ENCODE data around the gene SLC1A4.

GRCh38 chr2:64635771-64637005 lies 17.5 kb downstream of the SERTAD2 start:
- PRO-cap = no peak

- PRO-cap = unidirectional peak, plus-strand start at chr2:64652358
These were observed 1.4 kb downstream of the SERTAD2 start for GRCh38 chr2:64651962-64653058.

DNA sequence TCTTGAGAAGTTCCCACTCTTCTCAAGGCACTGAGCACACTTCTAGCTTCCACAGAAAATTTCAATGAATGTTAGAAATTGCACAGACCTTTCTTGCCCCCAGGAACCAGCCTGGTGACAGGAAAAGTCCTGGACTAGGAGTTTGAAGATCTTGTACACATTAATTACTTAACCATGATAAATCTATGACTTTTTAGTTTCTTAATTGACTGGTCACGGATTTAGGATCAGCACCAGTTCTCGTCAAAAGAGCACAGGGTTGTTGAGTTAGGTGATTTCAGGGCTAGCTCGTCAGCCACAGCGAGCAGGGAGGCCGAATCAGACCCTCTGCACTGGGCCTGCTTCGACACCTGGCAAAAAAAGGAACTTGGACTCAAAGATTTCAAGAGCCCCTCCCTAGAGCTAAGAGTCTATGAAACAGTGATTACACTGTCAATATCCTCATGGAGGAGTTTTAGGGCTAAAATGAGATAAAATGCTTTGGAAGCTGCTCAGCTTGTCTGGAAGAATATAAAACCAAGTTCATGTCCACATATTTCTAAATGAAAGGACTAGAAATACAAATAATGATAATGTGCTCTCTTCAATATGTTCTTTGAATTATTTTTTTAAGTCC lies 4.5 kb upstream of the SERTAD2 start:
- PRO-cap = no peak

GRCh38 chr2:64685217-64685765 lies 31.6 kb upstream of the SERTAD2 start:
- PRO-cap = no peak

DNA sequence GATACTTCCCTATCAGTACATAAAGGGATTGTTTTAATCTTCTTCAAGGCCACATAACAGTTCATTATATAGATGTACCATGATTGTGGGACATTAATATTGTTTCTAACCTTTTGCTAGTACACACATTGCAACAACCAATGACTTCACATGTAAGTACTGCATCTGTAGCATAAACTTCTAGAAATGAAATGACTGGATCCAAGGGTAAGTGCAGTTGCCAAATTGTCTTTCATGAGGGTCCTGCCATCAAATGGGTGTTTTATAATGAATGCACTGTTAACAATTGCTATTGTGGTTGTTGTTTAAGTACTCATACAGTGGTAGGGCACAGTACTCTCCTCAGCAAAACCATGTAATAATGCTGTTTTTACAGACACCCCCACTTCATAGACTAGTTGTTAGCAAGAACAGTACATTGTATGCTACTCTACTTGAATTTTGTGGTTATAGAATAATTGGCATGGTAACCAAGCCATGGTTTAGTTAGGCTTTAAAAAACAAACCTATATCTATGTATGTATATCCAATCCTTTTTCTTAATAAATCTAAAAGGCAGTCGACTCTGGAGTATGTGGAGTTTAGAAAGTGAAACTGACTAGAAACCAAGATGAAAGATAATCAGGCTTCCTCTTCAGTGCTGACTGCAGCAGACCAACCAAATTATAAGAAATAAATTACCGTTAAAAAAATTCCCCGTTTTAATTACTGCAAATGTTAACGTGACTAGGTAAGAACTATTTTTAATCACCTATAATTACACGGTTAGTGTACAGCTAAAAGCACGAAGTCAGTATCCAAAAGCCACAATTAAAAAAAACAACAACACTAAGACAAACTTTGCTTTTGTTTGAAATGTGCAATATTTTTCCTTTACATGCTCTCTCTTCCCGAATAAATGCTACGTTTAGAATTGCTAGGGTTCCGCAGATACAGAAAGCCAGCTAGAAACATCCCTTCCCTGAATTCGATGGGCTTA lies 113.2 kb upstream of the SERTAD2 start:
- PRO-cap = no peak

DNA sequence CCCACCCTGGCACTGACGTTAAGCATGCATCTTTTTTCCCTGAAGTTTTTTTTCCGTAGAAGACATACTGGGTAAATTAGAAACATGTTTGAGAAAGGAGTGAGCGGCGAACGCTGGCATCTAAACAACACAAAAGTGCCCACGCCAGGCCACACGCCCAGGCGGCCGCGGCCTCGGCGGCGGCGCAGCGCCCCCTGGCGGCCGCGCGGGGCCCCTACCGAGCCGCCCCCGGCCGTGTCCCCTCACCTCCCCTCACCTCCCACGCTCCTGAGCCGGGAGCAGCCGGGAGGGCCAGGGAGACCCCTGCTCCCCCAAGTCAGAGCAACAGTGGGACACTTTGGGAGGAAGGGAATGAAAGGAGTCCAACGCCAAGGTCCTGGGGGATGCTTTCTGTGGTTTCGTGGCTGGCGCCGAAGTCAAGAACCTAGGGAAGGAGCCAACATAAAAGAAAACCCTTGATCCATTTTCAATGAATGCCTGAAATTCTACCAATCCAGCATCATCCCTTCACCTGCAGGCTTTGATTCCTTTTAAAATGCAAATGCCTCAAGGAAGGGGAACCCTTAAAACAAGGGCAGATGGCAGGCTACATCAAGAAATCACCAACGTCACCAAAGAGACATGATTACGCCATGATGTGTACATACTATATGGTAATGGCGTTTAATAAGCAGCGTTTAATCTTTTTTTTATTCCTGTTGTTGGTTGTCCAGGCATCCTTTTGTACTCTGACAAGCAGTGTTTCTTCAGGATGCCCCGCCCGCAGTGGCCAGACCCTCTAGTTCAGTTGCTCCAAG lies 123.5 kb upstream of the SLC1A4 start:
- PRO-cap = no peak

DNA sequence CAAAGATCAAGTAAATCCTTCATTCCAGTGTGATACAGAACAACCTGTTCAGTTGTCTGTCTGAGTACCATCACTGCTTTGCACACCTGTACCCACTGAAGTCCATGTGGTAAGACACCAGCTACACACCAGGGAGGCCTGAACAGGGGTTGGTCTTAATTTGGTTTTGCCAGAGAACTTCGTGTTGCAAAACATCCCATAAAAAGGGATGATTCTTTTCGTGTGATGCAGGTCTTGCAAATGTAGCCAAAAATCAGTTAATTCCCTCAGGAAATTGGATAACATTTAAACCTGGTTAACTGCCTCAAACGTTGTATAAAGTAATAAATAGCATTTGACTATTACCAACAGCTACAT lies 73.7 kb upstream of the SLC1A4 start:
- PRO-cap = no peak

- PRO-cap = no peak
These were observed 28.4 kb upstream of the SLC1A4 start for GRCh38 chr2:64960702-64961210.

DNA sequence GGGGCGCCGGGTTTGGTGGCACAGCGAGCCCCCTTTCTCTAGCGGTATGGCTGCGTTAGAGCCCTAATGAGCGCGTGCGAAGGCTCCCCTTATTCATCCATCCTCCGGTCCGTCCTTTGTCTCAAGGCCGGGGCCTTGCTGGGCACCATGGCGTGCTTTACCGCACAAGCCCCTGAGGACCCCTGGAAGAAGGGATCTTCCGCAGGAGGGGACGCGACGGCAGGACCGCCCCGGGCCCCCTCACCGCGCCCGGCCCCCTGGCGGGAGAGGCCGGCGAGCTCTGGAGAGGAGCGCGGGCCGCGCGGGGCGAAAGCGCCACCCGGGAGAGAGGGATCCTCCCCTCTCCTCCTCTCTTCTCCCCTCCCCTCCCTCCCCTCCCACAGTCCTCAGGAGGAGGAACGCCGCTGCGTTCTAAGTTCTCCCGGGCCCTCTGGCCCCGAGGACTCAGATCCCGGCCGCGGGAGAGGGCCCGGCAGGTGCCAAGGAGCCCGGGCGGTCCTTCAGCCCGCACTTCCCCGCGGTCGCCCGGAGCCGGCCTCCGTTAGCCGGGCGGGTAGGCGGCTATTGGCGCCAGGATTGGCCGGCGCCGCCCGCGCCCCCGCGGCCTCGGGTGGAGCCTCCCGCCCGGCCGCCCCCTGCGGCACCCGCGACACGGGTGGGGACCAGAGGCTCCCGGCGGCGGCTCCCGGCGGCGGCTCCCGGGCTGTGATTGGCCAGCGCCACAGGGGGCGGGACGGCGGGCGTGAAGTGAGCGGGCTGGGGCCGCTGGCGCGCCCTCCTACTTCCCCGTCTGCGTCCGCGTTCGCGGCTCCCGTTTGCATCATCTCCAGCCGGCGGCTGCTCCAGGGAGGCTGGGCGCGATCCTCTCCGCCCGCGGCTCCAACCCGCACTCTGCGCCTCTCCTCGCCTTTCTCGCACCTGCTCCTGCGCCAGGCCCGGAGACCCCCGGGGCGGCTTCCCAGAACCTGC lies at the start of gene SLC1A4:
Gene SLC1A4, plus strand, starts transcription at position 823 of the 969 bp plus-strand sequence.
- PRO-cap = no peak

DNA sequence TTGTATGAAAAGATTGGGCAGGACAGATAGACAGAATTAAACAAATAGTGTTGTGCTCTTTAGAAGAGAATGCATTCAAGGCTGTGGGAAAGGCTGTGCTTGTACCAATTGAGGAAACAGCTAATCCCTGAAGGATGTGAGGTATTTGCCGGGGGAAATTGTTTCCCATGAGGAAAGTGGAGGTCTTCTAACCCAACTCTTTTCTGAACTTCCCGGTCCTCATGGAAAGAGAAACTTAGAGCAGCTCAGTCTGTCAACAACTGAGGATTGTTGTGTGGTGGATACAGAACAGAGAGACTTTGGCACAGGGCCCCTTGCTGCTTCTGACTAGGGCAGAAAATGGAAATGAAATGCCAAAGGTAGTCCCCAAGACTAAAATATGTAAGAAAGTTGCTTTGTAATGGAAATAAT lies 9.5 kb downstream of the SLC1A4 start:
- PRO-cap = no peak

- PRO-cap = no peak
These were observed 29.2 kb upstream of the CEP68 start for GRCh38 chr2:65026935-65027470.

DNA sequence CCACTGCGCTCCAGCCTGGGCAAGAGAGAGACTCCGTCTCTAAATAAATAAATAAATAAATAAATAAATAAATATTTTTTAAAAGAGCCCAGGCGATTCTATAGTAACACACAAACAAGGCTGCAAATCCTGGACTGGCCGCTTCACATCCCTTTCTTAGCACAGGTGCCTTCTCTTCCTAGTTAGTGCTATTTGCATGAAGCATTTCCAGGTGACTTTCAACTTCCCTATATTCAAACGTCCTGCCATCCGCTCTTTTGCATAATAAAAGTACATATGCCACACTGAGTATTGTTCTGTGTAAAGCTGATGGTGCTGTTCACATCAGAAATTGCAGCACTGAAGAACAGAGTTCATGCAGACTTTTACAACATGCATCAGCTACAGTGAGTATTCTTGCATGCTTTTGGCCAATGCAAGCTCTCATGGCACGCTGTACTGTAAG lies 25.8 kb upstream of the CEP68 start:
- PRO-cap = no peak

DNA sequence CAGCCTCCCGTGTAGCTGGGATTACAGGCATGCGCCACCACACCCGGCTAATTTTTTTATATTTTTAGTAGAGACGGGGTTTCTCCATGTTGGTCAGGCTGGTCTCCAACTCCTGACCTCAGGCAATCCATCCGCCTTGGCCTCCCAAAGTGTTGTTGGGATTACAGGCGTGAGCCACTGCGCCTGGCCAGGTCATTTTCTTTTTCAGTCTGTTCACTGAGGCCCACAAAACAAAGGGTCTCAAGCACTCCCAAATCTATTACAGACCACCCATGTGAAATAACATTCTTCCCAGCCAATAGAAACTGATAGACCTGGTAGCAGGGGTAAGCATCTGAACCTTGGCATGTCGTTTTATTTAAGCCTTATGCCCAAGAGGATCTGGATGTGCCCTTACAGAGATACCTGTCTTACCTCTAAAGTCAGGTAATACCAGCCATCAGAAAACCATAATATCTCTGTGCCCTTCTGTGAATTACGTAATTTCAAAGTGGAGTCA lies 25.6 kb downstream of the CEP68 start:
- PRO-cap = no peak

DNA sequence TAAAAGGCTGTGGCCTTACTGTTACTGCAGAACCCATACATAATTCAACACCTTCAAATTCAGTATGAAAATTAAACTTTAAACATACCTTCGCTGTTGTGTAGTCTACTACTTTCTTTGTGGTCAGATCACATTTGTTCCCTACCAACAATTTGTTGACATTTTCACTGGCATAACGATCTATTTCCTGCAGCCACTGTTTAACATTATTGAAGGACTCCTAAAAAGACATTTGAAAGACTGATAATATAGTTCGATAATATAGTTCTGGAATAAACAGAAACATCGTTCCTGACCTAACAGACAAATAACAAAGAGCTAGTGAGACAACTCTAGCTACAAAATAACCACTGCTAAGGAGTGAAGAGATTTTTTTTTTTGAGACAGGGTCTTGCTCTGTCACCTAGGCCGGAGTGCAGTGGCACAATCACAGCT lies 32.7 kb downstream of the CEP68 start:
- PRO-cap = no peak

DNA sequence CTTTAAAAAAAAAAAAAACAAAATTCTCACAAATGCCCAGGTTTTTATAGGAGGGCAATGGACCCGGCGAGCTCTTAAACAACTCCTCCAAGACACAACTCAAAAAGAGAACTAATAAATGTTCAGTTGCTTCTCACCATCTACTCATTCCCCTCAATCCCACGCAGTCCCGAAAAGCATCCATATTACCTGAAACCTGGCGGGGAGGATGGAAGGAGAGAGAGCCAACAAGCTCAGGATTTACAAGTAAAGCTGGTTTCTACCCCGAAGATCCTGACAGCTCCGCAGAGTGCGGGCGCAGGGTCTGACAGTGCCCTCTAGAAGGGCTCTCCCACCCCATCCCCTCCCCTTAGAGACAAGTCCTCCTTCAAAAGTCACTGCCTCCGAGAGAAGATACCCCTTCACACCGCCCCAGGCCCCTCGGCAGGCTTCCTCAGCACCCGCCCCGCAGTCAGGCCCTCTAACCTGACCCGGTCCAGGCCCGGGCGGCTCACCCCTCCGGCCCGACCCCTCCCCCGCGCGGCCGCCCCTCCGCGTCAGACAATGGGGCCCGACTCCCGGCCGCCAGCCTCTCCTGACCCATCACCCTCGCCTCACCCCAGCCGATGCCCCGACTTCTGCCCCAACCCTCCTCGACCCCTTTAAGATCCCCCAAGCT lies 582 bp downstream of the RAB1A start:
- PRO-cap = no peak

GRCh38 chr2:65177594-65178205 lies 47.8 kb upstream of the RAB1A start:
- PRO-cap = no peak

DNA sequence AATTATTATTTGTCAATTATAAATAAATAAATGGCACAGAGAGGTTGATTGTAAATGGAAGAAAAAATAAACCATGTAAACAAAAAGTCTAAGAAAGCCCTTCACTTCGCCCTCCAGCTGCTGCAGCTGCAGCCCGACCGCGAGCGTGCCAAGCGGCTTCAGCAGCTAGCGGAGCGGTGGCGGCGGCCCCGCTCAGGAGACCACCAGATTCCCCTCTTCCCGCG lies 22.8 kb upstream of the ACTR2 start:
- PRO-cap = no peak

GRCh38 chr2:65275059-65276200 lies 47.8 kb downstream of the ACTR2 start:
- PRO-cap = no peak

DNA sequence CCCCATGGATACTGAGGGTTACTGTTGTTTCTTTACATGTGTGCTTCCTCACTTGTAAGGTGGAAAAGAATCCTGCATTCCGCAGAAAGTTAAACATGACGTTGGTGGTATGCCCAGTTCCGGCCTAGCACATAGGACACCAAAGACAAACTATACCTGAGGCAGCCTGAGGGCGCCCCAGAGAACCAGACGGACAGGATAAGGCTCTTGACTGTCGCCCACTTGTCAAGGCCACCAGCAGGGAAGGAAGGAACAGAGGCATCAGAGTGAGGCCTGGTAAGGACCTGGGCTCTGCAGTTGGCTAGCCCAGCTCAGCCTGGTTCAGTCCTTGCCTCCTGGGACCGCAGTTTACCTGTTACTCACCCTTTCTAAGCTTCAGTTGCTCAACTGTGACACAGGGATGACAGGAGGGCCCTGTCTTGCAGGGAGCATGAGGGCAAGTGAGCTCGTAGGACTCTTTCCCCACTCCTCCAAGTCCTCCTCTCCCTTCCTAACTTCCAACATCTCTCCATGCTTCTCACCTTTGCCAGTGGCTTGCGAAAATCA lies 82.1 kb downstream of the ACTR2 start:
- PRO-cap = no peak

DNA sequence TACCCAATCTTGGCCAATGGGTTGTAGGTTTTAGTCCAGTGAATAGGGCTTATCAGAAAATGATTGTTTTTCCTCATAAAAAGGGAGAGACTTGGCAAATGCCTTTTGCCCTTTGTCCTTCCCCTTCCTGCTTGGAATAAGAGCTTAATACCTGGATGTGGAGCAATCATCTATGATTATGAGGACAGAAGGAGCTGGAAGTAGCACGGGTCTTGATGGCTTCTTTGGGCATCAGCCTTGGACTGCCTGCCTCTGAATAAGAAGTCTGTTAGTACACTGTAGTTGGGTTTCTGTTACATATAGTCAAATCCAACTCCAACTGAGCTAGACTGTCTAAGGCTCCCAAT lies 23.1 kb upstream of the SPRED2 start:
- PRO-cap = no peak